Foreskin fibroblast (primary cell): ENCODE results near the genes CENPE and TACR3.

- RRBS = no CpG with 5 or more reads among the region's 26 CpGs
Observed at GRCh38 chr4:102761121-102761700, 443 bp upstream of the MANBA start.

- RRBS = no CpG with 5 or more reads among the region's 10 CpGs
Observed at GRCh38 chr4:102791084-102792174, 30.7 kb upstream of the MANBA start.

DNA sequence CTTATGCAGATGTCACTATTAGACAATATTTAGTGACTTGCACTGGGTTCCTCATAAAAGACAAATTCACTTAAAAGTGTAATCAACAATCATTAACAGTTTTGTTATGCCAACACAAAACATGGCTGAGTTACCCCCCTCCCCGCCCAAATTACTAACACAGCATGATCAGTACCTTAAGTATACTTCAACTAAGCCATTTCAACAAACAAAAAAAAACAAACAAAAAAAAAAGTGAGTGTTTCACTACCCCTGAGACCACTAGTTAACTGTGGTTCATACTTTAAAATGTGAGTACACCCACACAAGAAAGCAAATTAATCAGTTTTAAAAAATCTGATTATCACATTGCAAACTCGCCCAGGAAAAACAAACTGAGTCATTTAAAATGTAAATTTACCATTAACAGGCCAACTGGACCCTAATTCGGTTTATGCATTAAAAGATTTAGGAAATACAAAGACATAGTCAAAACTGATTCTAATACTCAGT is 32.9 kb downstream of the UBE2D3 start:
- RRBS = no CpG with 5 or more reads among the region's 3 CpGs

DNA sequence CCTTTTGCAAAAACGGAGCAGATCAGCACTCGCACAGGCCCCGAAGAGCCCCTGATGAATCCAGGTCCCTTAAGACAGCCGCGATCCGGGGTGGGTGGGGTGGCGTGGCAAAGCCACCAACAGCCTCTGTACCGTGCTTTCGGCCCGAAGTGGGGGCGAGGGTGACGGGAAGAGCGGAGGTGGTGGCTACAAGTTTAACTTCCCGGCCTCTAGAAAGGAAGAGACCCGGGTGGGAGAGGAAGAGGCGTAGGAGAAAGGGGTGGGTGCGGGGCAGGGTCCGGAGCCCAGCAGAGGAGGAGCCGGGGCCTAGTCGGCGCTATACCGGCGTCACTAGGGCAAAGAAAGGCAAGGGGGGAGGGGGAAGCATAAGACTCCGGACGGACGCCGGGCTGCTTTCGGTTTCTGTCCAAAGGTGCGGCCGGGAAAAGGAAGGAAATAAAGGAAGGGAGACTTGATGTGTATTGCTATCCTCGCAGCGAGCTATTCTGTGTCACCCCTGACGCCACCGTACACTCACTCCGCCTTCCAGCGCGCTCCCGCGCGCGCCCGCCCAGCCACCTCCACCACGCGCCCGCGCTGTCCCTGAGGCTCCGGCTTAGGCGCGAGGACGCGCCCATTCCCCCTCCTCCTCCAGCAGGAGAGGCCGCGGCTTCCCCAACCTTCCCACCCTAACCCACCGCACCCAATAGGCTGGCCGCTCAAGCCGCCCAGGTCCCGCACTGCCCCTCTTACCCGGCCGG is 545 bp downstream of the UBE2D3 start:
- RRBS = 3% methylated on average over 8 of the region's 59 CpGs

- RRBS = no CpG with 5 or more reads among the region's 8 CpGs
Observed at GRCh38 chr4:103018760-103019354, 648 bp downstream of the SLC9B1 start.

DNA sequence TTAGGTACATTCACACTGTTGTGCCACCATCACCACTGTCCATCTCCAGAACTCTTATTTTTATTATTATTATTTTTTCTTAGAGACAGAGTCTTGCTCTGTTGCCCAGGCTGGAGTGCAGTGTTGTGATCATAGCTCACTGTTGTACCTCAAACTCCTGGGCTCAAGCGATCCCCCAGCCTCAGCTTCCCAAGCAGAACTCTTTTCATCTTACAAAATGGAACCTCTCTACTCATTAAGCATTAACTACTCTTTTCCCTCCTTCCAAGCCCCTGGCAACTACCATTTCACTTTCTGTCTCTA is 5.9 kb upstream of the SLC9B2 start:
- RRBS = no CpG with 5 or more reads among the region's 1 CpG

DNA sequence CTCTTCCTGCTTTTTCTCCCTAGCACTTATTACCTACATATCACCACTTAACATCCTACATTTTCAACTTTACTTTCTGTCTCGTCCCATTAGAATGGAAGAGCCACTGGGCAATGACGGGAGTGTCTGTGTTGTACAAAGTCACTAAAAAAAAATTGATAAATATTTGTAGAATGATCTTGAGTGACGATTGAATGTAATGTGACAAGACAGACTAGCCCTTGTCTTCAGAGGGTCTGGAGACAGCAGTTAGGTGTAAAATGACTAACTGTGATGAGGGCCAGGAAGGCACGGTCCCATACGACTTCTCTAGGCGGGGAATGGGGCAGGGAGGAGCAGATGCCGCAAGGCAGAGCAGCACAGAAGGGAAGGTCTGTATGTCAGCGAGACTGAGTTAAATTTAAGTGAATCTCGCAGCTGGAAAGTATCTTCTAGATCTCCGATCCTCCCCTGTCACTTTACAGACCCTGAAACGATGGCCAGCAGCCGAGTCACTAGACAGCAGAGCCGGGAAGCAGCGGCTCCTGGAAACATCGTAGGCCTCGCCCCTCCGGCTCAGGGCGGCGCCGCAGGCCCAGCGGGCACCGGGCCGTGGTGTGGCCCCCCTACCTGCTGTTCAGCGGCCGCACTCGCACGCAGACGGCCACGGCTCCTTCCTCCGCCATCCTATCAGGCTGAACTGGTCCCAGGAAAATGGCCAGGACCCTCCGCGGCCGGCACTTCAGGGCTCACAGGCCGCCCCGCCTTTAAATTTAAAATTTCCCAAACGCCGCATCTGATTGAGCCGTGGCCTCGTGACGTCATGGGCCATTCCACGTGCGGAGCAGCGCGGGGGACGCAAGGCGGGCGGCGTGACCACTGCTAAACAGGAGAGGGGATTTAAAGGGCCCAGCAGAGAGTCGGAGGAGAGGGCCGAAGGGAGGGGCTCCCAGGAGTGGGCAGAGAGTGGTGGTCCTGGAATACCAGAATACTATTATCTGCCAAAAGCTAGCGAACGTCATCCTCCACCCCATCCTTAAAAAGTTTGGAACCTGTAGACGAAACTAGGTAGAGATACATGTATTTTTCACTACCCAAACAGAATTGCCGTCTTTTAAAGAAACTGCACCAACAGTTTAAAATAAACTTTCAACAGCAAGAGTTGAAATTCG is at the start of gene CENPE:
CENPE (minus strand) TSS at position 689 of the 1,151 bp plus-strand sequence.
- RRBS = 0% methylated on average over 5 of the region's 55 CpGs

DNA sequence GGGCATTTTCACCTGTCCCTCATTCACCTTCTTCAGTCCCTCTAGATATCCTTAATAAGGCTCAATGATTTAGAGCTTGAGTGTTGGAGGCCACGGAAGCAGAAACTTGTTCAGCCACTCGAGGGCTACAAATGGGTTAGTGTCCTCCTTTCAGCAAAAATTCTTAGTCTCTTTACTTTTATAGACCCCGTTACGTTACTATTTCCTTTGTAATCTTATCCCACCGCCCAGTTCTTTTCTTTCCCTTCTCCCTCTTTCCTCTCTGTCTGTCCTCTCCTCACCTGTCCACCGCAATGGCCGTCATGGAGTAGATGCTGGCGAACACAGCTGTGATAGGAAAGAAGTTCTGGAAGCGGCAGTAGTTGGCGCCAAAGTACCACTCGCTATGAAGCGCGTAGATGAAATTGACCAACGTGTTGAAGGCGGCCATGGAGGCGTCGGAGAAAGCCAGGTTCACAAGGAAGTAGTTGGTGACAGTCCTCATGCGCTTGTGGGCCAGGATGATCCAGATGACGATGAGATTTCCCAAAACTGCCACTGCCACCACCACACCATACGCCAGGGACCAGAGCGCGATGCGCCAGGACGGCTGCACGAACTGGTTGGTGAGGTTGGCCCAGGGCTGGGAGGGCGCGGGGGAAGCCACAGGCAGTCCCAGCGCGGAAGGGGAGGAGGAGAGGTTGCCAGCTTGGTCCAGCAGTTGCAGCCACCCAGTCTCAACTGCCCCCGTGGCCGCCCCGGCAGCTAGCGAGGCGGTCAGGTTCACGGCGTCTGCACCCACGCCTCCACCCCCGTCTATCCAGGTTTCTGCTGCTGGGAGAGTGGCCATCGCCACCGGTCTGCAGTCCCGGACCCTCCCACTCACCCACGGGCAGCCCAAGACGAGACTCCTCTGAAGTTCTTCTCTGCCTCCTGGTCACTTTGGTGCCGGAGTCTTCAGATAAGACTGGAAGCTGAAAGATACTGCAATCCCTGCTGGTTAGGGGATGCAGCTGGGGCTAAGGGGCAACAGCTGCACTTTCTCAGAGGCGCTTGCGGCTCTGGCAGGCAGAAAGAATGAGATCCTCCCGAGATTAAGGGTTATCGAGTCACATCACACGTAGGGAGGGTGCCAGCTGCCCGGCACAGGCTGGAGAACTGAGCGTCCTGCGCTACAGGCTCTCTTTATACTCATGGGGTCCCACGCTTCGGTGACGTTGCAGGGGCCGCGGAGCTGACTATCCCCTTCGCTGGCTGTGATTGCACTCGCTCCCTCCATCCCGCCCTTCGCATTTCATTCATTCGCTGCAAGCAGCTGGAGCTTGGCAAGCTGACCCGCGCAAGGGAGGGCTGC is at the start of gene TACR3:
TACR3 (minus strand) TSS at position 1,139 of the 1,333 bp plus-strand sequence.
- RRBS = 2% methylated on average over 11 of the region's 64 CpGs

DNA sequence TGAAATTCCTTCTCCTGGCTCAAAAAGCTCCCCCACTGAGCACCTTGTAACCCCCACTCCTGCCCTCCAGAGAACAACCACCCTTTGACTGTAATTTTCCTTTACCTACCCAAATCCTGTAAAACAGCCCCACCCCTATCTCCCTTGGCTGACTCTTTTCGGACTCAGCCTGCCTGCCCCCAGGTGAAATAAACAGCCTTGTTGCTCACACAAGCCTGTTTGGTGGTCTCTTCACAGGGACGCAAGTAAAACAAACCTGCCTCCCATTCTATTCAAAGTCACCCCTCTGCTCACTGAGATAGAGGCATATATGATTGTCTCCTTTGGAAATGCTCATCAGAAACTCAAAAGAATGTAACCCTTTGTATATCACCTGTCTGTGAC is 227.0 kb upstream of the TACR3 start:
- RRBS = no CpG with 5 or more reads among the region's 2 CpGs

- RRBS = no CpG with 5 or more reads among the region's 4 CpGs
Observed at GRCh38 chr4:104591693-104592039, 97.0 kb upstream of the CXXC4 start.

DNA sequence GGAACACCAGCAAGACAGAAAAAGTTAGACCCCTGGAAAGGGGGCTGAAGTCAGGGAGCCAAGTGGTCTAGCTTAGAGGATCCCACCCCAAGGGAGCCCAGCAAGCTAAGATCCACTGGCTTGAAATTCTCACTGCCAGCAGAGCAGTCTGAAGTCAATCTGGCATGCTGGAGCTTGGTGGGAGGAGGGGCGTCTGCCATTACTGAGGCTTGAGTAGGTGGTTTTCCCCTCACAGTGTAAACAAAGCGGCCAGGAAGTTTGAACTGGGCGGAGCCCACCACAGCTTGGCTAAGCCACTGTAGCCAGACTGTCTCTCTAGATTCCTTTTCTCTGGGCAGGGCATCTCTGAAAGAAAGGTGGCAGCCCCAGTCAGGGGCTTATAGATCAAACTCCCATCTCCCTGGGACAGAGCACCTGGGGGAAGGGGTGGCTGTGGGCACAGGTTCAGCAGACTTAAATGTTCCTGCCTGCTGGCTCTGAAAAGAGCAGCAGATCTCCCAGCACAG is 215.9 kb upstream of the TET2 start:
- RRBS = no CpG with 5 or more reads among the region's 3 CpGs

- RRBS = no CpG with 5 or more reads among the region's 10 CpGs
Observed at GRCh38 chr4:105087947-105088658, 58.6 kb upstream of the TET2 start.

DNA sequence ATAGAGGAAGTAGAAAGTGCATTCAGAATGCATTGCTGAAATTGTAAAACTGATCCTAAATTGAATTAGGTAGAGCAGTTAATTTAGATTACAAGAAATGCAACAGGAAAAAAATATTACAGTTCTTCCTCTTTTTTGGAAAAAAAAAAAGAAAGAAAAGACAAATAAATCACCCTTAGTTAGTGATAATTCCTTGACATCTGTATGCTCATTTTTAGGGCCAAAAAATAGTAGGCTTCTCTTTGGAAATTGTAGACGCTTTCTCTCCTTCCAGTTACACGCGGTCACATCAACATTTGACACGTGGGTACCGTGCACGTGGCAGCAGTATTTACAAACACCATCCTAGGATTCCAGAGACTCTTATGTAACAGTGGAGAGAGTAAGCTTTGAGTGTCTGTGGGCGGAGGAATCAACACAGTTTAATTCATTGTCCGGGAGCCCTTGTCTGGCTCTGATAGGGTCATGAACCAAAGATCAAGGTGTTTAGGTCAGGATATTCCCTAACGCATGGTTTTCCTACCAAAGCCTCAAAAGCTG is 12.1 kb downstream of the TET2 start:
- RRBS = no CpG with 5 or more reads among the region's 9 CpGs

DNA sequence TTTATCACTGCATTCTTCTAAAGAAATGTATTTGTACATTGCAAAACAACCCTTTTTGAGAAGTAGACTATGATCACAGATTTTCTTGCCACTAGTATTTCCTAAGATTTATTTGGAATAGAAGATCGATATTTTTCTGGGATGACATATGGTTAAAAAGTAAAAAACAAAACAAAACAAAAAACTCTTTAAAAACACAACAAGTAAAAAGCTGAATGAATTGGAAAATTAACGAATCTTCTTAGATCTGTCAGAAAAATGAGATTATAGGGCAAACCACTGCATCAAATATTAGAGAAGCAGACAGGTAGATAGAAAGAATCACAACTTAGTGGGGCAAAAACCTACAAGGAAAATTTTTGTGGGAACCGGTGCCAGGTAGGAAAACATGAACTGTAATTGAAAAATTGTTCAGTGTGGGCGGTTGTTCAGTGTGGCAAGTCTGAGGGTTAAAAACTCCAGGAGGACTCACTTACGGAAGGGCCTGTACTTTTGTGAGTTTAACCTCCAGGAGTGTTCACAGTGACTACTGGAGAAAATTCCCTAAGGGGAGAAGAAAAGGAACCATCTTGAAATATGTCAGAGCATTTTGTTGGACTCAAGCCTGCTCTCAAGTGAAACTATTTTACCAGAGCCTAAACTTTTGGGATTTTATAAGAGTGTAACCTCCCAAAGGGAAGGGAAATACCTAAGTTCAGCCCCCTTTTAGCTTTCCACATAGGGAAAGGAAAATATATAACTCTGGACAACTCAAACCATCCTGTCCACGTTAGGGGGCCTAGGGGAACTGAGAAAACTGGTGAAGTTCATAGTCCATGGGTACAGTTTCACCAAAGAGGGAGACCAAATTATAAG is 27.8 kb downstream of the TET2 start:
- RRBS = no CpG with 5 or more reads among the region's 6 CpGs

GRCh38 chr4:105470791-105471520 is 2.9 kb downstream of the PPA2 start:
- RRBS = no CpG with 5 or more reads among the region's 6 CpGs

GRCh38 chr4:105712242-105712842 is 3.8 kb downstream of the GSTCD start:
- RRBS = no CpG with 5 or more reads among the region's 3 CpGs

DNA sequence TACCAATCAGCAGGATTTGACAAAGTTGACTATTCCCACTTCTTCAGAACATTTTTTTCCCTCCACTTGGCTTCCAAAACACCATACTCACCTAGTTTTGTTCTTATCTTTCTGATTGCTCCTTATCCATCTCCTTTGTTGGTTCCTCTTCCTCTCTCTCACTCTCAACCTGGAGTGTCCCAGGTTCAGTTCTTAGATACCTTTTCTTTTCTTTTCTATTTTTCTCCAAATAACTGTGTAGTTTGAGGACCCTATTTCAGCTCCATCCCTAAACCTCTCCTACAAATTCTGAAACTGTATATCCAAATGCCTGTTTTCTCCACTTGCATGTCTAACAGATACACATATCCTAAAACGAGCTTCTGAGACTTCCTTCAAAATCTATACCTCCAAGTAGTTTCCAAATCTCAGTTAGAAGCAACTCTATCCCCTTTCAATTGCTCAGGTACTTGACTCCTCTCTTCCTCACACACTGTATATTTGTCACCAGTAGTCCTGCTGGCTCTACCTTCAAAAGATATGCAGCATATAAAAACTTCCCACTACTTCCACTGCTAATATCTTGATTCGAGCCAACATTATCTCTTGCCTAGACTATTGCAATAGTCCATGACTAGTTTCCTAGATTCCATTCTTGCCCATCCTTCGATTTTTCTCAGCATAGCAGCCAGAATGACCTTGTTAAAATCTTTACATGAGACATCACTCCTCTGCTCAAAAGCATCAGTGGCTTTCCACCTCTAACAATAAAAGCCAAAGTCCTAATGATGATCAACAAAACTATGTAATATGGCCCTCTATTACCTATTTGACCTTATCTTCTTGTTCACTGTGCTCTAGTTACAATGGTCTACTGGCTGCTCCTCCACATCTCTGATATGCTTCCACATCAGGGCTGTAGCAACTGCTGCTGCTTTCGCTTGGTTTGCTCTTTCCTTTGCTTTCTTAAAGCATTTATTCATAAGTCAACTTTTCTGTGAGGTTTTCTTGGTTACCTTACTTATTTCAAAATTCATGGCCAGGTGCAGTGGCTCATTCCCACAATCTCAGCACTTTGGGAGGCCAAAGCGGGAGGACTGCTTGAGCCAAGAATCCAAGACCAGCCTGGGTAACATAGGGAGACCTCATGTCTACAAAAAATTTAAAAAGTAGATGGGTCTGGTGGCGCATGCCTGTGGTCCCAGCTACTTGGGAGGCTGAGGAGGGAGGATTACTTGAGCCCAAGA is 116.4 kb downstream of the TBCK start:
- RRBS = no CpG with 5 or more reads among the region's 6 CpGs

DNA sequence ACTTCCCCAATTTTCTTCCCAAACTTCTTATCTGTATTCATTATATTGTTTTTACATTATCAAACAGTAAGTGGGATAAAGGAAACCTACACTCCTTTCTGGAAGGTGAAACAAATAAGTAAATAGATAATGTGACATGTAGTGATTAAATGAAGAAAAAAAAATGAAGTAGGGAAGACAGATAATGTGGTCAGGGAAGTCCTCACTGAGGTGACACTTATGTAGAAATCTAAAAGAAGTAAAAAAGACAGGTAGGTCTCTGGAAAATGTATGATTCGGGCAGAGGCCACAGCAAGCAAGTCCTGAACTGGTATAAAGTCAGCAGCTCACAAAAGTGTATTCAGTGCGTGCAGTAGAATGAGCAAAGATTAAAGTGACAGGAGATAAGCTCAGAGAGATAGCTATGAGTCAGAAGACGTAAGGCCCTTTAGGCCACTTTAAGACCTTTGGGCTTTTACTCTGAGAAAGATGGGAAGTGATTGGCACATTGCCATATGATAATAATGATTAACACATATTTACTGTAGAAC is 51.9 kb downstream of the TBCK start:
- RRBS = no CpG with 5 or more reads among the region's 3 CpGs

DNA sequence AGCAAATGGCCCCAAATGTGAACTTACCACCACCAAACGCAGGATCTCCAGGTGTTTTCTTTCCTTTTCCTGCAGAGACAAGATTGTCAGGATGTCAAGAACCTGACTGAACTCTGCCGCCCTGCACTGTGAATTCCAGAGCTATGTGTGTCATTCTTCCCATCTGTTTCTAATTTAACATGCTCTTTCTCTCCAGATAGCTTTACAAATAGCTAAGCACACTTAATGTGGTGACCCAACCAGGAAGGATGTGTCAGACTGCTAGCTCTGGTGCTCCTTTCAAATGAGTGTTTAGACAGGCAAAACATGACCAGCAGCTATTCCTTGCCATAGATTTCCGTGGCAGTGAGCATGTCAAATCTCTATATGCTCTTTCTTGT is 247.5 kb upstream of the DKK2 start:
- RRBS = no CpG with 5 or more reads among the region's 3 CpGs

DNA sequence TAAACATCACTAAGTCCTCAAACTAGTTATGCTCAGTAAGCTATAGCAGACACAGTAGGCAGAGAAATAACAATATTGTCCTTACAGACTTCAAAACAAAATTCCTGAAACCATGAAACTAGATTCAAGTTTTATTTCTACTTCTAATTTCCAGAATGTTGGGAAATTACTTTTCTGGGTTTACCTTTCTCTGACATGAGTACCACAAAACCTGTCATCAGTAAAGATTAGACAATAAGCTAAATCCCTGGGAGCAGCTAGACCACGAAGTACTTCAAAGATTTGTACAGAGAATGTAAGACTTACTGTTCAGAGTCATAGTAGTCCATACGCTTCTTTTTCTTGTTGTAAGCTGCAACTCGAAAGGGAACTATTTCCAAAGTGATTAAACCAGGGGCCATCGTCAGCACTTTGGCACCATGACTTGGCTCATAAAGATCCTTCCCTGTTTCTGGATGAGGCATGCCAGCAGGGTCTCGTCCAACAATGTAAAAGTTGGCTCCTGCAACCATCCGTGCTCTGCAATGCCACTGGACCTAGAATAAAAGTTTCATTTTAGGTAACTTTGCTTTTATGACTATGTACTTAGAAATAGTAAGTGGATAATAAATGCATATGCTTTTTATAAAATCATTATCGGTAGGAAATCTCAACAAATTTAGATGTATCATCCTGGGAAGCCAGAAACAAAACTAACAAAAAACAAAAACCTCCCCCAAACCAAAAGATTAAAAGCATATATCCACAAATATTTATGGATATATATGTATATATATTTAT is 88.5 kb downstream of the PAPSS1 start:
- RRBS = no CpG with 5 or more reads among the region's 7 CpGs